PFSK-1 (cell line): Measurements from ENCODE around the gene GMCL1.

DNA sequence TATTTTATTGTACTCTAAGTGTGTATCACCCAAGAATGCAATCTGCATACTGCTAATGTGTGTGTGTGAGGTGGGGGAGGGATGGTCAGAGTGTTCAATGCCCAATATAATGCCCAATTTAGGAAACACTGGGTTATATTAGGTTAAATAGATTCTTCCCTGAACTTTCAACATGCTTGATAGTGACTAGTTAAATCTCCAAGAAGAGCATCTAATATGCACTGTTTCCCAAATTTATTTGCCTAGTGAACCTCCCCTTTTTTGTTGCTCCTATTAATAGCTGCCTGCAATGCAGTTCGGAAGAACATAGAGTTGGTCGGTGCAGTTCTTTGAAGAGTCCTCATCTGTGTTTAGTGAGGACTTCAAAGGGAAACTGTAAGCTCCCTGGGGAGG, 49.0 kb upstream of the ANXA4 start:
- RRBS, result no CpG with 5 or more reads among the region's 2 CpGs

- RRBS, result under 1% methylated on average over 22 of the region's 74 CpGs
Observed at GRCh38 chr2:69828928-69829974, at the start of gene GMCL1. GMCL1 (plus strand) TSS chr2:69829660.

DNA sequence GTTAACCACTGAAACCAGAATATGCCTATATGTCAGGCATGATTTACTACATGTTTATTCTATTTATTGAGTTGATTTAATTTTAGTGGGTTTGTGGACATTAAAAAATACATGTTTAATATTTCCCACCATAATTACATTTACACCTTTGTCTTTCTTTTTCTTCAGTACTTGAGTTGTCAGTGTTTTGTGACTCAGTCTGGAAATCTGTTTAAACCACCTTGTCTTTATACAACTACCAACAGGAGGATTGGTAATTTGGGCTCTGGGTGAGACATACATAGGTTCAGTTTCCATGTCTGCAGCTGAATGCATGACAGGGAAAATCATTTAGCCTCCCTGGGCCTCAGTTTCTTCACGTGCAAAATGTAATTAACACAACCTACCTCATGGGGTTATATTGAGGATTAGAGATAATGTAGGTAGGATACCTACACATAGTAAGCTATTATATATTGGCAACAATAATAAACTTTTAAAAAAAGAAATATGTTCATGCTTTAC, 1.9 kb upstream of the MXD1 start:
- RRBS, result no CpG with 5 or more reads among the region's 1 CpG

DNA sequence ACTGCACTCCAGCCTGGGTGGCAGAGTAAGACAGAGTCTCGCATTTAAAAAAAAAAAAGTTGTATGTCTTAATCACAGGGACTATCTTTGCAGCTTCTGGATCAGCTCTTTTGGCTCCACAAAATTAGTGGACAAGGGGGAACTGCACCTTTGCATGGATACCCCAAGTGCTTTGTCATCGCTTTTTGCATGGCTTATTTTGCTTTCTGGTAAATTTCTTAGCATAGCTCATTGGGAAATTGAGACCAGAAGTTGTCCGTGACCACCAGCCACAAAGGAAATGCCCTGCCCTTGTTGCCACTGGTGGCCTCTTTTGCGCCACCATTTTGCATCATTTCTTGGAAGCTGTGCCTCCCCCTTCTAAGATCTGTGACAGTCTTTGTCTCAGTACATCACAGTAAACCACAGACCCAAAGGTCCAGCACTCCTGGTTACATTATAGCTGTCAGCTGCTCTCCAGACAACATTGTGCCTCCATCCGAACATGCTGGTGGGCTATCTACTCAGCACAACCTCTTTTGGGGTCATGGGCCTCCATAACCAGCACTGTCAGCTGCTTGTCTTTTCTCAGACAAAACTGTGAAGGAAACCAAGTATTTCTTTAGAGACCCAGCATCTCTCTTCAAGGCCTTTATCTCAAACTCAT, 43.8 kb upstream of the PCBP1 start:
- RRBS, result no CpG with 5 or more reads among the region's 5 CpGs

- RRBS, result no CpG with 5 or more reads among the region's 1 CpG
Observed at GRCh38 chr2:70046669-70046868, 40.7 kb upstream of the PCBP1 start.

DNA sequence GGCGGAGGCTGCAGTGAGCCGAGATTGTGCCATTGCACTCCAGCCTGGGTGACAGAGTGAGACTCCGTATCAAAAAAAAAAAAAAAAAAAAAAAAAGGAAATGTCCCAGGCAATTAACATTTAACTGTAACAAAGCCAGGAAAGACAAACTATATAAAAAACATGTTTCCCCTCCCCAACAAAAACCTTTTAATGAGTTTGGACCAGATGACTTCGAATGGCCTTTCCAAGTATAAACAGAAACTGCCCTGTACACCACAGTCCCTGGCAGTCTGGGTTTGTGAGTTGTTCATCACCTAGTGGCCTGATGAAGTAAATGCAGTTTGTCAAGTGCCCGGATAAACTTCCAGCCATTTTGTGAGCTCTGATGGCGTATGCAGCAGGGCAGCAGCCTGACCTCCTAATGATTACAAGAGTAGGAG, 16.6 kb upstream of the PCBP1 start:
- RRBS, result no CpG with 5 or more reads among the region's 6 CpGs

DNA sequence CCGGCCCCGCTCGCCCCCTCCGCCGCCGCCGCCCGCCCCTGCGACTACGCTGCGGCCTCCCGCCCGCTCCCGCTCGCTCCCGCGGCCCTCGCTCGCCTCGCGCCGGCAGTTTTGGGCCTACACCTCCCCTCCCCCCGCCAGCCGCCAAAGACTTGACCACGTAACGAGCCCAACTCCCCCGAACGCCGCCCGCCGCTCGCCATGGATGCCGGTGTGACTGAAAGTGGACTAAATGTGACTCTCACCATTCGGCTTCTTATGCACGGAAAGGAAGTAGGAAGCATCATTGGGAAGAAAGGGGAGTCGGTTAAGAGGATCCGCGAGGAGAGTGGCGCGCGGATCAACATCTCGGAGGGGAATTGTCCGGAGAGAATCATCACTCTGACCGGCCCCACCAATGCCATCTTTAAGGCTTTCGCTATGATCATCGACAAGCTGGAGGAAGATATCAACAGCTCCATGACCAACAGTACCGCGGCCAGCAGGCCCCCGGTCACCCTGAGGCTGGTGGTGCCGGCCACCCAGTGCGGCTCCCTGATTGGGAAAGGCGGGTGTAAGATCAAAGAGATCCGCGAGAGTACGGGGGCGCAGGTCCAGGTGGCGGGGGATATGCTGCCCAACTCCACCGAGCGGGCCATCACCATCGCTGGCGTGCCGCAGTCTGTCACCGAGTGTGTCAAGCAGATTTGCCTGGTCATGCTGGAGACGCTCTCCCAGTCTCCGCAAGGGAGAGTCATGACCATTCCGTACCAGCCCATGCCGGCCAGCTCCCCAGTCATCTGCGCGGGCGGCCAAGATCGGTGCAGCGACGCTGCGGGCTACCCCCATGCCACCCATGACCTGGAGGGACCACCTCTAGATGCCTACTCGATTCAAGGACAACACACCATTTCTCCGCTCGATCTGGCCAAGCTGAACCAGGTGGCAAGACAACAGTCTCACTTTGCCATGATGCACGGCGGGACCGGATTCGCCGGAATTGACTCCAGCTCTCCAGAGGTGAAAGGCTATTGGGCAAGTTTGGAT, 579 bp downstream of the PCBP1 start:
- RRBS, result 3% methylated on average over 30 of the region's 82 CpGs

- RRBS, result no CpG with 5 or more reads among the region's 11 CpGs
Observed at GRCh38 chr2:70115352-70116495, 28.4 kb downstream of the PCBP1 start.

GRCh38 chr2:70123776-70123976, 36.4 kb downstream of the PCBP1 start:
- RRBS, result no CpG with 5 or more reads among the region's 7 CpGs

DNA sequence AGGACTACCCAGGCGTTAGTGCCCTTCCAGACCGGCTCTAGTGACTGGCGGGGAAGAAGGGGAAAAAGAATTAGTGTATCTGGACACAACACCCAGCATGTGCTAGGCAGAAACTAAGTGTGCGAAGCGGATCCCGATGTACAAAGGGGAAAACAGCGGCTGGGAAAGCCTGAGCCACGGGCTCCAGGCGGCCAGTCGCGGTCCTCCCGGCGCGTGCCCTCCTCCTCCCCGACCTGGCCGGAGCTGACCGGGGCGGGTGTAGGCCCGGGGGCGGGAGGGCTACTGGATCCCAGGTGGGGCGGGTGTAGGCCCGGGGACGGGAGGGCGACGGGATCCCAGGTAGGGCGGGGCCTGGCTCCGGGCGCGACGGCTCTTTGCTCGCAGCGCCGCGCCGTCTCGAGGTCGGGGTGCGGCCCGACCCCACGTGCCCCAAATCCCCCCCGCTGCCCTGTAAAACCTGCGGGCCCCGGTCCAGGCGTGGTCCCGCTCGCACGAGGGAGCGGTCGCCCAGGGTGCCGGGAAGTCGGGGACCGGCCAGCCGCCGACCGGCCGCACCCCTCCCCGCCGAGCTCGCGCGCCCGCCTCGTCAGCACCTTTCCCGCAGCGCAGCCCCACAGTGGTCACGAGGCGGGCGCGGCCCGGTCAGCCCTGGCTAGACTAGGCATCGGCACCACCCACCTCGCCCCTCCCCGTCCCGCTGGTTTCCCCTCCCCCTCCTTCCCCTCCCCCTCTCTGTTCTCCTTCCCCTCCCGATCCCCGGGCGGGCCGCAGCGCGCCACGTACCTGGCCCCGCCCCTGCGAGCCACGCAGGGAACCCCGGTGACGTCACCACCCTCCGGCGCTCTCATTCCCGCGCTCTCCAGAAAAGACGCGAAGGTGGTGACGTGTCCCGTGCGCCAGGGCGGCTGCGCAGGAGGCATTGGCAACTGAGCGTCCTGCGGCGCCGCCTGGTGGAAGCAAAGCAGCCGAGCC, 48.6 kb downstream of the C2orf42 start:
- RRBS, result 2% methylated on average over 52 of the region's 102 CpGs

DNA sequence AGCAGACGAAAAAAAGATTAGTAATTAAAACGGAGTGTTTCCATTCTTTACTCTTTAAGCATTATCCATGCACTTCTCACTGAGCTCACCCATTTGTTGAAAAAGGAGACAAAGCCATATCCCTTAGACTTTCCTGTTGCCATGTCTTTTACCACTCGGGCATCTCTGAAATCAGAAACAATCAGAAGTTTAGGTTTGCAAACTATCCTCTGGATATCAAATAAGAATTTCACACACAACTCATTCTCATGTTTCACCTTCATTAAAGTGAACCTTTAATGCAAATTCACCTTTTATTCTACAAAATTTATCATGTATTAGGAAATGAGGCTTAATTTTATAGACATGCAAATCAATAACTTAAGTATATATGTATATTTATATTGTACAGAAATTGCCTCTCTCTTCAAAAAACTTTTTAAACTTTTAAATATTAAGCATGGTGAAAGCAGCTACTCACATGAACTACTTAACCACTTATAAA, 23.9 kb downstream of the TIA1 start:
- RRBS, result no CpG with 5 or more reads among the region's 3 CpGs

GRCh38 chr2:70247065-70247726, 1.2 kb downstream of the TIA1 start:
- RRBS, result no CpG with 5 or more reads among the region's 14 CpGs

DNA sequence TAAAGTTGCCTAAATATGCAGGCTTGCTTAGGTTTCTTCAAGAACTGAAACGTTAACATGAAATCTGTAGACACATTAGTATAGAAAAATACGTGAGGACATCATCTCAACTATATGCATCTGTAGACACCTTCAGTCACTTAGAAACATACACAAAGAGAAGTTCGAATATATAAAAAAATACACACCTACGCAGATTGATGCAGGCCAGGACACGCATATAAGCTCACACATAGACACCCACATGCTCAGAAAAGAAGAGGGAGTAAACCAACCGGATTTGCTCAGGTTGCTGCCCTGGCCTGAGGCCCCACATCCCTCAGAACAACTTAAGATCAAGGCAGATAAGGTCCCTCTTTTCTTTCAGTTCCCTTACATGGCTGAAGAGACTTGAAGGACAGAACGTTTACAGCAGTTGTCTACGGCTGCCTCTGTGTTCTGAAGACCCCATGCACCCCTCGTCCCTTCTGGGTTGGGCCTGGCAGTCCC, 4.5 kb upstream of the NAGK start:
- RRBS, result no CpG with 5 or more reads among the region's 9 CpGs

- RRBS, result 0% methylated on average over 1 of the region's 8 CpGs
Observed at GRCh38 chr2:71067785-71068065, 723 bp upstream of the NAGK start.

DNA sequence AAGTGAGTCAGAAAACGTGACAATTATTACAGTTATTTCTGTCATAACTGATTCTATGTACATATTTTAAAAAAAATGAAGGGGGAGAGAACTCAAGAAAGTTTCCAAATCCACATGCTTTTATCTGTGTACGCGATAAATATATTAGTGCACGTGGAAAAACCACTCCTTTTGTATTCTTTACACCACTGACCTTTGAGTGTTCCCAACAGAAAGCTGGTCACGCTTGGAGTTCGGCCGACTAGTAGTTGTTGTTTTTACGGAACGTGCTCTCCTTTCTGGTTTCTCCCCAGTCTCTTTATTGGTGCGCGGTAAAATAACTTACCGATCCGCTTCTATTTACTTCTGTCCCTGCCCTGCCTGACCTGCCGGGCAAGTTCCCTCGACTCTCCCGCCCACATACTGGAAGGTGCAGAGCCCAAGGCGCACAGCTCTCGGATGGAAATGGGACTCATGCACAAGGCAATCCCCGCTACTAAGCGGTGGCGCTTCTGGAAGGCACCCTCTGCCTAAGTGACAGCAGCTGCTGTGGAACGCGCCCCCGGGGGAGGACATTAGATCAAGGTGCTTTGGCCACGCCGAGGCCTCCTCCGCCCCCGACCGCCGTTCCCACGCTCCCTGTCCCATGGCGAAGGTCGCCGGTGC, 383 bp downstream of the MCEE start:
- RRBS, result 3% methylated on average over 6 of the region's 34 CpGs

DNA sequence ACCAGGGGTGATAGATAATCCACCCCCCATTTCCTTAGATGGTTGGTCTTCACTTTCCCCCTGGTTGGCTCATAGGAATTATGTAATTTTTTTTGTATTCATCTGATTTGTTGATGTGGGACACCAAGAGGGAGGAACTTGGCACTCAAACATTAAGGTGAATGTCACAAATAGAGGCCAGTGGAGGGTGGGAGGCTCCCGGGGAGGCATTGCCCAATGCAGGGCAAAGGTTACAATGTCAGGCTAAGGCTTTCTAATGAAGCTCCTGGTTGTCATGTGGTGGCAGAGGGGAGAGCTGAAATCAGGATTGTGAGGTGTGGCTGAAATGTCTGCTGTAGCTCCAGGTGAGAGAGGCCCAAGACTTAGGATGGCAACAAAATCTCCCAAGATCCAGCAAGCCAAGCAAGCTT, 42.7 kb downstream of the MPHOSPH10 start:
- RRBS, result no CpG with 5 or more reads among the region's 1 CpG

- RRBS, result no CpG with 5 or more reads among the region's 8 CpGs
Observed at GRCh38 chr2:71357110-71357878, 25.7 kb downstream of the ZNF638 start.

DNA sequence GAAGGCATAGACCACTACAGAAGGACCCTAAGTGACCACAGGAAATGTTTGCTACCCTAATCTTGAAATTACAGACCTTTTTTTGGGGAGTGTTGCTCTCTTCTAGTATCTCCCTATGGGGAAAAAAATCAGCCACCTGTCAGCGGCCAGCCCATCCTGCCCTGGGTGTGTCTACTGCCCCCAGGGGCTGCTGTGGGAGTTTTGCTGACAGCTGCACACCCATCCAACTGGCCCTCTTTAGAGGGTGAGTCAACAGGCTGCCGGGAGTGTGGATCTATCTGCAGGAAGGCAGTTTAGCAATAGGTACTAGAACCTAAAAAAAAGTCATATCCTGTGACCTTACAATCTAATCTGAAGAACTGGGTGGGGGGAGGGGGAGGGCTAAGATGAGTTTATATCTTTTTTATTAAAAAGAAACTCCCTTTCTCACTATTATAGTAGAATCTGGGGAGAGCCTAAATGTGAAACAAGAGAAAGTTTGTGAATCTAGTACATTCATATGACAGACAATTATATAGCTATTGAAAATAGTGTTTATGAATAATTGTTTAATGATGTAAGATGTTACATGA, 13.8 kb upstream of the DYSF start:
- RRBS, result no CpG with 5 or more reads among the region's 2 CpGs

GRCh38 chr2:71455223-71456217, 11.0 kb upstream of the DYSF start:
- RRBS, result no CpG with 5 or more reads among the region's 7 CpGs